Thyroid gland (tissue), 7 donors: ENCODE results near the gene GLCE.

DNA sequence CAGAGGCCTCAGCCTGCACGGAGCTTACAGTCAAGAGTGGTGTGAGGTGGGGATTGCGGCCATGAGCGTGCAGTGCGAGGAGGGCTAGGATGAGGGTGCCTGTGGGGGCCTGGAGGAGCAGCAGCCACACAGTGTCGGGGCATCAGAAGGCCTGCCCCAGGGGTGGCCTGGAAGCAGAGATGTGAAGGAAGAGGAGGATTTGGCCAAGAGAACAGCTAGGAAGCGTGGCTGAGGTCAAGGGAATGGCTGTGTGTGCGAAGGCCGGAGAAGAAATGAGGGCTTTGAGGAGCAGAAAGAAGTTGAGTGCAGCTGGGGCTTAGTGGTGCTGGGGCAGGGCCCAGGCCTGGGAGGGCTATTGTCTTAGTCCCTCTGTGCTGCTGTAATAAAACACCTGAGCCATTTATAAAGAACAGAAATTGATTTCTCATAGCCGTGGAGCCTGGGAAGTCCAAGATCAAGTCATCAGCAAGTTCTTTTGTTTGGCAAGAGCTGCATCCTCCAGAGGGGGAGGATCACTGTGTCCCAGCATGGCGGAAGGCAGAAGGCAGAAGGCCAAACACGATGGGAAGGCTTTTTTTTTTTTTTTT, 22.7 kb downstream of the CORO2B start:
- PRO-cap, 2 experiments, result no peak in any of the 2 experiments
- RAMPAGE, long total RNA, 5 experiments, result no peak in any of the 5 experiments

GRCh38 chr15:68704408-68705218, 116.1 kb downstream of the ANP32A start:
- PRO-cap, 2 experiments, result no peak in any of the 2 experiments
- RAMPAGE, long total RNA, 5 experiments, result no peak in any of the 5 experiments

DNA sequence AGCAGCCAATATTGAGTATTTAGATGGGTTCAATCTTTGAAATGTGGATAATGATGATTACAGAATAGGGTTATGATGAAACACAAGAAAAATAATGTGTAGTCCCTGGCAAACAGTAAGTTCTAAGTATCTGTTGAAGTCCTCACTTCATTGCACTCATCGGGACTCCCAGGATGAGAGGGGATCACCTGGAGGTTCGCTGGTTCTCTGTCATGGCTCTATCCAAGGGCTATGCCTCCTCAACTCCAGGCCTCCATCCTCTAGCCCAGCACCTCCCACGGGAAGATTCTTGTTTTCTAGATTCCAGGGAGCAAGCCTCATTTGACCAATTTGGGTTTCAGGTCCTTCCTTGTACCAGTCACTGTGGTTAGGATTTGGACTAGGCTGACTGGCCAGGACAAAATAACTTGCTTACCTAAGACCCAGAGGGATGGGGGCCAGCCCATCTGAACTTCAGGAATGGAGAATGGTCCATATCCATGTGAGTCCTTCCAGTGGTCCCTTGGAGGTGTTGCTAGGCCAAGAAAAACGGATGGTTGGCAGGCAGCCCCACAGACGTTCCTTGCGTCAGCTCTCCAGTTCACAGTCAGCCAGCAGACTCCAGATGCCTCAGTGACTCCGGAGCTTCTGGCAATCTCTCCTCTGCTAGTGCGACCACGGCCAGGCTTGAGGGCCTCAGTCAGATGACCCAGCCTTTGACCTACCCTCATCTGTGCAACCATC, 45.3 kb downstream of the ANP32A start:
- PRO-cap, 2 experiments, result no peak in any of the 2 experiments
- RAMPAGE, long total RNA, 5 experiments, result no peak in any of the 5 experiments

DNA sequence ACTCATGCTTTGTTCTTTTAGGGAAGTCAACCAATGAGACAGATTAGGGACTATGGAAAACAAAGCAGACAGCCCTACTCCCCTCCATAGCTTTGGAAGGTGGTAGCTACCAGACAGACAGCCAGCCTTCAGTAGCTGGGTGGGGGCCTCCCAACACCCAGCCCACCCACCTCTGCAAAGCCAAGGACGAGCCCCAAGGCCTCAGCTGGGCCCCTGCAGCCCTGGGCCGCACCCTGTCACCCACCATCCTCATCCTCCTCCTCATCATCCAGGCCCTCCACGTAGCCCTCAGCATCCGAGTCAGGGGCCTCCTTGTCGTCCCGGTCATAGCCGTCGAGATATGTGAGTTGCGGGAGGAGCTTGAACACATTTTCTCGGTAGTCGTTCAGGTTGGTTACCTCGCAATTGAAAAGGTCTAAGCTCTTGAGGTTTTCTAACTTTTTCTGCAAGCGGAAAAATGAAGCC, 36.5 kb downstream of the ANP32A start:
- PRO-cap, 2 experiments, result no peak in any of the 2 experiments
- RAMPAGE, long total RNA, 5 experiments, result no peak in any of the 5 experiments

DNA sequence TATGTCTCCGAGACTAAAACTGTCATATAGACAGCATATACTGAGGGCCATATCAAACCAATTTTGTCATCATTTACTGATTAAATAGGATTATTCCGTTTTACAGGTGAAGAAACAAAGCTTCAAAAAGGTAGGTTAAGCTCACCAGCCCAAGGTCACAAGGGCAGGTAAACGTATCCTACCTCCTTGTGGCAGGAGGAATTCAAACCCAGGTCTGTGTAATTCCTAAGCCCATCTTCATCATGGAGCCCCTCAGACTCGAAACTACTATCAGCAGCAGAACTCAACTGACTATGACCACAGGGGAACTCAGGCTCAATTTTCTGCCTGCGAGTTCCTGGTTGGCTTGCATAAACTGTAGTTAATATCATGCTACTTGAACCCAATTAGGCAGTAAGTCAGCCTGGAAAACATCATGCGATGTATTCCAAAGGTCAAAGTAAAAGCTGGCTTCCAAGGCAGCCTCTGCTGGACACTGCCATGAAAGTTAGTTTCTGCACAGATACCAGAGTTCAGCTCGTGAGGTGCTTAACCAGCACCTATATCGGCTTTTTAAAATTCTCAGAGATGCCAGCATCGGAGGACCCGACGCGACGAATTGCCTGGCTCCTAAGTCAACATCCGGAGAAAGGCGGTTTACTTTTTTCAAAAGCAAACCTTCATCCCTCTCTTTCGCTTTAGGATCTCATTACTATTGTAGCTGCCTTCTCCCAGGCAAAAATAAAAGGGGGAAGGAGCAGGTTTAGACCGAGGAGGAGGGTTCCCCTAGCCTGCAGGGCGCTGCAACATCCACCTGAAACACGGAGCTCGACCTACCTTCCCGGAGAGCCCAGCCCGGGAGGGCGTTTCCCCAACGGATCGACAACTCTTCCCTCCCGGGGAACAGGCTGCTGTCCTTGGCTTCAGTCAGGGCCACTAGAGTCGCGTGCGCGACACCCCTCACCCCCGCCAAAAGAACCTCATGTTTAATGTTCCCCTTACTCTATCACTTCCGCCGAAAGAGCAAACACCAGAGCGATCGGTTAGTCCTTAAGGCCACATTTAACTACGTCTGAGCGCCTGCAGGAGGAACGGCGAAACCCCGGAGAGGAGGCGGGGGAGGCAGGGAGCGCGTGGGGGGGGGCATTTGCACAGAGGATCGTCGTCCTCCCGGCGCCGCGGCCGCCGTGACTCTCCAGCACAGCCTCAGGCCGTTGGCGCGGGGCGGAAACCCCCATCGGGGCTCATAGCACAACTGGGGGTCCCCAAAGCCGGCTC, 3.7 kb downstream of the ANP32A start:
- PRO-cap, 2 experiments, result peak in 2 of 2 experiments; most common plus-strand start position 1,116 of the sequence (in 2); most common minus-strand start position 295 of the sequence (in 2)
- RAMPAGE, long total RNA, 5 experiments, result start-site peak on the plus strand in 2 of 5 experiments, centred at positions 1,131 to 1,146 of the sequence, 6 to 7 reads per replicate

DNA sequence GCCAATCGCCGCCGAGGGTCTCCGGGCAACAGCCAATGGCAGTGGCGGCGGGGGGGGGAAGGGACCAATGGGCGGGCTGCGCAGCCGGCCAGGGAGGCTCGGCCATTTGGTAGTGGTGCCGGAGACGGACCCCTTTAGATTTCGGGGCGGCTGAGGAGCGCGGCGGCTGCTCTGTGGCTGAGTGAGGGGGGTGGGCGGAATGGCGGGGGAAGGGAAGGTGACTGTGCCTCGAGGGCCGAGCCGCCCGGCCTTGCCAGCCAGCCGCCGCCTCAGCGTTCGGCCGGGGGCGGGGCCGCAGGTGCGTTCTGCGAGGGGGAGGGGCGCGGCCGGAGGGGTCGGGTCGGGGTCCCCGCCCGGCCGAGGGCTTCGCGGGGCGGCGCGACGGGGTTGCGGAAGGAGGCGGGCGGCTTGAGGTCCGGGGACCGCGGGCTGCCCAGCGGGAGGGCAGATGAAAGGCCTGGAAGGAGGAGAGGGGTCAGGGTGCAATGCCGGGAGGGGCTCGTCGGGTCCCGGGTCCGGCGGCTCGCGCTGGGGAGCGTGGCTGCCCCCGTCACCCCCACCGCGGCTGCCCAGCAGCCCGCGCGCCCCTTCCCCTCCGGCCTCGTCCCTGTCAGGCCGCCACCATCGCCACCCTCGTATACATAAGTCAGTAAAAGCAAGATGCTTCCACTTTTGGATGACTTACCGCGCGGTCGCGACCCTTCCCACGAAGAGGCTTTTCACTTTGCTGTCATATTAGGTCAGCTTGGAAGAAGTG, 437 bp upstream of the ANP32A start:
- PRO-cap, 2 experiments, result peak in 2 of 2 experiments; most common plus-strand start position 137 of the sequence (in 2)
- RAMPAGE, long total RNA, 5 experiments, result no peak in any of the 5 experiments

DNA sequence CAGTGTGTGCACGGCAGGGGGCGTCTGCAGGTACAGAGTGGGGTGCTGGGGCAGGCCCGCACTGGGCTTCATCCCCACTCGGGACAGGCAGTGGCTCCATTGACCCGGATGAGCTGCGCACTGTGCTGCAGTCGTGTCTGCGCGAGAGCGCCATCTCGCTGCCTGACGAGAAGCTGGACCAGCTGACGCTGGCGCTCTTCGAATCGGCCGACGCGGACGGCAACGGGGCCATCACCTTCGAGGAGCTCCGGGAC, 16.9 kb downstream of the NOX5 start:
- PRO-cap, 2 experiments, result no peak in any of the 2 experiments
- RAMPAGE, long total RNA, 5 experiments, result no peak in any of the 5 experiments

GRCh38 chr15:69059908-69060287, 45.4 kb downstream of the NOX5 start:
- PRO-cap, 2 experiments, result no peak in any of the 2 experiments
- RAMPAGE, long total RNA, 5 experiments, result no peak in any of the 5 experiments

DNA sequence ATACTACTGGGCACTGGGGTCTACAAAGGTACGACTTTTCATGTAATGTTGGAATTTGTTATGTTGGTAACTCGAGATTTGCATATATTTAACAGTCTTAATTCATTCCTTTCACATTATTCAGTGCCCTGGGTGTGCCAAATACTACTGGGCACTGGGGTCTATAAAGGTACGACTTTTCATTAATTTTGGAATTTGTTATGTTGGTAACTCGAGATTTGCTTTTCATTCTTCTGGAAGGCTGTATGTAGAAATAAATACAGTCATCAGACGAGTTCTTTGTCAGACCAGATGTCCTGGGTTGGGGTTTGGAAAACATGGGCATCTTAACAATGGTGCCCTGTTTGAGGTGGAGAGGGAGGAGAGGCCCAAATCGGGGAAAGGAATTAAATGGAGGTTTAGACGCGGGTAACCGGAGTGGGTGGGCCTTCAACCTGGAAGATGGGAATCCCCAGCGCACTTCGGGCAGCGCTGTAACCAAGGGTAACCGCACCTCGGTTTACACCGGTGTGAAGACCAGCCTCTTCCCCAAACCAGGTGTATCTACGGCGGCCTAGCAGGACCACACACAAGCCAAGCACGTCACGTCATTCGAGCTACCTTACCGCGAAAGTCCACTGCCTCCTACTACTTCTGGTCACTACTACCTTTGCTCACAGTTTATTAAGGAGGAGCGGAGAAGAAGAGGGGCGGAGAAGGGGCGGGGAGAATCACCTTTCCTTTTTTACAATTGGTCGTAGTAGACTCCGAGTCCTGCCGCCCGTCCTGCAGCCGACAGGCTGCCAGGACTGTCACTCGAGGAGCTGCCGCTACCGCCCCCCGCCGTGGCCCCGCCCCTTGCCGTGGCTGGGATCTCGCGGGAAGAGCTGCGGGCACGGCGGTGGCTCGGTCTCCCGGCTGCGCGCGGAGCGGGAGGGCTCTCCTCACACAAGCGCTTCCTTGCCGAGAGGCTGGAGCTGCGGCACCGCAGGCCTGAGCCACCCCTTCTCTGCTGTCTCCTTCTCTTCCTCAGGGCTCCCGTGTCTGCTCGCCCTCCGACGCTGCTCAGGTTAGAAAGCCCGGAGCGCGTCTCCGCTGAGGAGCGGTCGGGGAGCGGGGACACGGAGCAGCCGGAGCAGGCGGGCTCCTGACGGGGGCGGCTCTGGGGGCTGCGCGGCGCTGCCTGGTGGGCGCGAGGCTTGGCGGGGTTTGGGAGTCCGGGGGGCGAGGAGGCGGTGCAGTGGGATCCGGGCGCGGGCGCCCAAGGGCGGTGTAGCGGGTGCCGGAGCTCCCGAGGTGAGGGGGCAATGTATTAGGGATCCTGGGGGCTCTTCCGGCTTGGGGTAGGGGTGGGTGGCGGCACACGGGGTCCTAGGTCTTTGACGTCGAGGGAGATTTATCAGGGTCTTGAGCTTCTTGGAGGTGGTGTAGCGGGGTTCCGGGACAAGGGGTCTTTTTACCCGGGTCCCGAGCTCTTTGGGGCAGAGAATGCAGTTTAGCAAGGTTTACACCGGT, at the start of gene GLCE:
Gene GLCE (plus strand): TSS at position 926 of the 1,494 bp plus-strand sequence.
- PRO-cap, 2 experiments, result peak in 2 of 2 experiments; most common plus-strand start position 871 of the sequence (in 1); most common minus-strand start position 635 of the sequence (in 2)
- RAMPAGE, long total RNA, 5 experiments, result start-site peak on the plus strand in 3 of 5 experiments, centred at positions 874 to 913 of the sequence, 26 to 107 reads per replicate

DNA sequence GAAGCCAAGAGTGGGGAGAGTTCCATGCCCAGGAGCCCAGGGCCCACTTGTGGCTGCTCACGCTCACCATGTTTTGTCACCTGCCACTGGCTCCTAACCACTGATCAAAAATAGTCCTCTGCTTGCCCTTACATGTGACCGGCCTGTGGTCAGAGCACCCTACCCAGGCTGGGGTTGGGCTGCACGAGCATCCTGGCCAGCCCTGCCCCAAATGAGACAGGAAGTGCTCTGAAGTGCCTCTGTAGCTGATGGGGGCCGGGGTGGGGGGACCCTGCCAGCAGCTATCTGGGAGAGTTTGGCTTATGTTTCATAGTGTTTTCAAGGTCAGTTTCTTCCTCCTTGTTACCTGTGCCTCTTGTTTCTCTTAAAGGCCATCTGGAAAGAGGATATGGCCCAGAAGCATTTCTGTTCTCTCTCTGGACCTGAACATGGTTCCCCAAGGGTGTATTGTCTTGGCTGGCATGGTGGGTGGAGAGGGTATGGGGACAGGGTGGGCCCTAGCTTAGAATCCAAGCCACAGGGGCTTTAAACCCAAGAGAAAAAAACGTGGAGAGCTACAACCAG, 216.5 kb downstream of the RPLP1 start:
- PRO-cap, 2 experiments, result no peak in any of the 2 experiments
- RAMPAGE, long total RNA, 5 experiments, result no peak in any of the 5 experiments

GRCh38 chr15:70043988-70044373, 53.7 kb downstream of the TLE3 start:
- PRO-cap, 2 experiments, result no peak in any of the 2 experiments
- RAMPAGE, long total RNA, 5 experiments, result no peak in any of the 5 experiments

GRCh38 chr15:70057911-70058283, 39.8 kb downstream of the TLE3 start:
- PRO-cap, 2 experiments, result no peak in any of the 2 experiments
- RAMPAGE, long total RNA, 5 experiments, result no peak in any of the 5 experiments

- PRO-cap, 2 experiments, result no peak in any of the 2 experiments
- RAMPAGE, long total RNA, 5 experiments, result no peak in any of the 5 experiments
Measured at GRCh38 chr15:70064732-70065534, 32.8 kb downstream of the TLE3 start.

DNA sequence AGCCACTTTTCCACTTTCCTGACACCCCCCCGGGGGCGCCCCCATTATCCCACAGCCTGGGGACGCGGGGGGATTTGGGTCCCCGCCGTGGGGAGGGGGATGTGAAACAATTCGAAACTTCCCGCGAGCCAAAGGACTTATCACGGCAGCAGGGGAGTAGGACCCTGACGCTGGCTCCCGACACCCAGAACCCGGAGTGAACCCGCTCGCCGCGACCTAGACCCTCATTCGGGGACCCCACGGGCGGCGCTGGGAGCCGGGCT, 2.1 kb downstream of the TLE3 start:
- PRO-cap, 2 experiments, result no peak in any of the 2 experiments
- RAMPAGE, long total RNA, 5 experiments, result no peak in any of the 5 experiments

DNA sequence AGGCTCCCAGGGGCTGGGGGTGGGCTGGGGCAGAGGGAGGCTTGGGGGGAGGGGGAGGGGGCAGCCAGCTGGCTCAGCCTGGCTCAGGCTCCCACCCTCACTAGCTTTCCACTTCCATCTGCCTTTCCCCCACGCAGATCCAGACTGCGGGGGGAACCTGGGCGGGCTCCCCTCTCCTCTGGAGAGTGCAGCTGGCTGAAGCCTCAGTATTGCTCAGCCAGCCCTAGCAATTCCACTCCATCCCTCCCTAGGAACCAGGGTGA, 13.9 kb upstream of the TLE3 start:
- PRO-cap, 2 experiments, result no peak in any of the 2 experiments
- RAMPAGE, long total RNA, 5 experiments, result no peak in any of the 5 experiments

- PRO-cap, 2 experiments, result no peak in any of the 2 experiments
- RAMPAGE, long total RNA, 5 experiments, result no peak in any of the 5 experiments
Measured at GRCh38 chr15:70156635-70157253, 59.0 kb upstream of the TLE3 start.

- PRO-cap, 2 experiments, result no peak in any of the 2 experiments
- RAMPAGE, long total RNA, 5 experiments, result no peak in any of the 5 experiments
Measured at GRCh38 chr15:70197734-70198239, 100.1 kb upstream of the TLE3 start.

DNA sequence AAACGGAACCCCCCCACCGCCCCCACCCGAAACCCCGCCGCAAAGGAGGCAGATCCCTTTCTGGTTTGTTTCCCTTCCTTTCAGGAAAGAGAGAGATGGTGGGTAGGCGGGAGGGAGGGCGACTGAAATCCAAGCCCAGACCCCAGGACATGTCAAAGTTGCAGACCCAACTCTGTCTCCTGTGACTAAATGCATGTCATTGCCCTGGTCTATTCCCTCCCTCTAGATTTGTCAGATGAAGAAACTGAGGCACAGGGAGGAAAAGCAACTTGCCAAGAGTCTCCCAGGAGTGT, 166.7 kb upstream of the TLE3 start:
- PRO-cap, 2 experiments, result no peak in any of the 2 experiments
- RAMPAGE, long total RNA, 5 experiments, result no peak in any of the 5 experiments

- PRO-cap, 2 experiments, result no peak in any of the 2 experiments
- RAMPAGE, long total RNA, 5 experiments, result no peak in any of the 5 experiments
Measured at GRCh38 chr15:70452092-70452606, 311.2 kb downstream of the UACA start.

- PRO-cap, 2 experiments, result no peak in any of the 2 experiments
- RAMPAGE, long total RNA, 5 experiments, result no peak in any of the 5 experiments
Measured at GRCh38 chr15:70474328-70474649, 289.1 kb downstream of the UACA start.